Fibroblast of villous mesenchyme (primary cell): ENCODE measurements around the genes ALKBH4, POLR2J and SPDYE2.

- CAGE, long polyA plus RNA = no peak
Observed at GRCh38 chr7:102285959-102286644, 566 bp upstream of the SH2B2 start.

DNA sequence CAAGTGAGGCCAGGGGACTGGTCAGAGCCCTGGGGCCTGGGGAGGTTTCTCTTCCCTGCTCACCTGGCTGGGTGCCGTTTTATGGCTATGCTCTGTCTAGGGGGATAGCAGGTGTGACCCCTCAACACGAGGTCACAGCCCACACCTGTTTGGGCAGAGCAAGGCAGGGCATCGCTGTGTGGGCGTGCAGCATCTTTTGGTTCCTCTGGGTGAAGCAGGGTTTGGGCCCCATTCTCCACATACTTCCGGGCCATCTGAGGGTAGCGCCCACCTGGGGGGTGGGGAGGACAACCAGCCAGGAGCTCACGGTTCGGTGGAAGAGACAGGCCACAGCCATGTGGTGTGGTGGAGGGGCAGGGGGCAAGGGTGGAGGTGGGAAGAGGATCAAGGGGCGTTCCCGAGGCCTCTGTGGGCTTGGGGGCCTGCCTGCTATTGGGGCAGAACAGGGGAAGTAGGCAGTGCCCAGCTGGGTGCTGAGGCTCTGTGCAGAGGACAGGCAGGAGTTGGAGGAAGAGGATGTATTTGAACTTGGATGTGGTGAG is 2.4 kb downstream of the SH2B2 start:
- CAGE, long polyA plus RNA = no peak

- CAGE, long polyA plus RNA = no peak
Observed at GRCh38 chr7:102432568-102433274, 654 bp upstream of the ORAI2 start.

DNA sequence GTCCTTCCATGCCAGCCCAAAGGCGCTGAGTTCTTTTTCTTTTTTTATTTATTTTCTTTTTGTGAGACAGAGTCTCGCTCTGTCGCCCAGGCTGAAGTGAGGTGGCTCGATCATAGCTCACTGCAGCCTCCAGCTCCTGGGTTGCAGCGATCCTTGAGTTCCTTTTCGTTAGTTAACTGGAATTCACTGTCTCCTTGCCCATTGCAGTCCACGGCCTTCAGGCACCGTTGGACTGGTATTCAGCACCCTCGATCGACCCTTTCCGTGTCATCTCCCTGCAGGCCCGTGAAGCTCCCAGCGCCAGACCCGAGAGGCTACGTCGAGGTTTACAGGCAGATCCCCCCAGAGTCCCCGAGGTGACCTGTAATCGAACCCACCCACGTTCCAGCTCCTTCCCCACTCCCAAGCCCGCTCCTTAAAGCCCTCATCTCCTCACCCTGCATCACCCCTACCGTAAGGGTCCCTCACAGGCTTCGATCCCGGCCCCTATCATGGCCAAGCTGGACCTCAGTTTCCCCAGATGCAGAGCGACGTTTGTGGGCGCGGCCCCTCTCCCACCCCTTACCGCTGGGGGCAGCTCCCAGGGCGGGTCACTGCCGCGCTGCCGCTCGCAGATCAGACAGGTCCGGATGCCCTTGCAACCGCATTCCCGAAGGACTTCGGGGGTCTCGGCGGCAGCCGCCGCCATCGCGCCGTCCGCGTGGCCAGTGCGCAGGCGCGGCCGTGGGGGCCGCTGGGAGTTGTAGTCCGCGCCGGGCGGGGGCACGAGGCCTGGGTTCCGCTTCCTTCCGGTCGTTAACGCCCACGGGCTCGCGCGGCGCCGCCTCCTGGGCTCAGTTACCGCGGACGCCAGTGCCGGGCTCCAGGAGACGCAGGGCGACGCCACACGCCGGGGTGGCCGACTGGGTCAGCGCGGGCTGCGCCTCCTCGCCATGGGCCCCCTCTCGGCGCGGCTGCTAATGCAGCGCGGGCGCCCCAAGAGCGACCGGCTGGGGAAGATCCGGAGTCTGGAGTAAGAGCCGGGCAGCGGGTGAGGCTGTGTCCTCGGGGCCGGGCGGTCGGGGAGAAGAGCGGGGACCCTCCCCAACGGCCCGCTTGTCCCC is at the start of gene ALKBH4:
Gene ALKBH4, minus strand, starts transcription at position 715 of the 1,103 bp plus-strand sequence.
- CAGE, long polyA plus RNA = no peak

DNA sequence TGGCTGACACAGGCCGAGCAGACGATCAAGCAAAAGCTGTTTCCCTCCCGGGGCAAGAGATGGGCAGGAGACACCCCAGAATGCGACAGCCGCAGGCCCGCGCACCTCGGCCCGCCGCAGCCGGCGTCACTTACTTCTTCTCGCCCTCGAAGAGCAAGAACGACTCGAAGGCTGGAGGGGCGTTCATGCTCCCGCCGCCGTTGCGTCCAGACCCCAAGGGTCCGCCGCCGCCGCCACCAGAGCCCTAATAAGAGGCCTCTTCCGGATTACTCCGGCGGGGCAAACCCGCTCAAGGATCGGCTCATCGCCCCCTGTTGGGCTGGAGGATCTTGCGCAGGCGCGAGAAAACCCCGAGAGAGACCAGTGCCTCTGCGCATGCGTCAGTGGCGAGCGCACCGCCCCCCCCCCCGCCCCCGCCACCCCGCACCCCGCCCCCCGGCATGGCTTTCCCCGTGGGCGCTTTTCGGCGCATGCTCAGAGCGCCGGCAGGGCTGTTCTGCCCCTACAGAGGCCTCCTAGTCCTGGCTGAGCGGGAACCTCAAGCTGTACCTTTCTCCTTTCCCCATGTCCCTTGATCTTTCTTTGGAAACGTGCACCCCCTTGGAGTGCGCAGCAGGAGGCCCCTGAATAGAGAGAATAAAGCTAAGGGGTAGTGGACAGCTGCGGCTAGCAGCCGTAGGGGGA is at the start of gene POLR2J:
Gene POLR2J, minus strand, starts transcription at position 249 of the 684 bp plus-strand sequence.
- CAGE, long polyA plus RNA = start-site peak on the minus strand centred at position 230 of the sequence, 21 bp wide, 201 and 276 reads in 2 replicates

DNA sequence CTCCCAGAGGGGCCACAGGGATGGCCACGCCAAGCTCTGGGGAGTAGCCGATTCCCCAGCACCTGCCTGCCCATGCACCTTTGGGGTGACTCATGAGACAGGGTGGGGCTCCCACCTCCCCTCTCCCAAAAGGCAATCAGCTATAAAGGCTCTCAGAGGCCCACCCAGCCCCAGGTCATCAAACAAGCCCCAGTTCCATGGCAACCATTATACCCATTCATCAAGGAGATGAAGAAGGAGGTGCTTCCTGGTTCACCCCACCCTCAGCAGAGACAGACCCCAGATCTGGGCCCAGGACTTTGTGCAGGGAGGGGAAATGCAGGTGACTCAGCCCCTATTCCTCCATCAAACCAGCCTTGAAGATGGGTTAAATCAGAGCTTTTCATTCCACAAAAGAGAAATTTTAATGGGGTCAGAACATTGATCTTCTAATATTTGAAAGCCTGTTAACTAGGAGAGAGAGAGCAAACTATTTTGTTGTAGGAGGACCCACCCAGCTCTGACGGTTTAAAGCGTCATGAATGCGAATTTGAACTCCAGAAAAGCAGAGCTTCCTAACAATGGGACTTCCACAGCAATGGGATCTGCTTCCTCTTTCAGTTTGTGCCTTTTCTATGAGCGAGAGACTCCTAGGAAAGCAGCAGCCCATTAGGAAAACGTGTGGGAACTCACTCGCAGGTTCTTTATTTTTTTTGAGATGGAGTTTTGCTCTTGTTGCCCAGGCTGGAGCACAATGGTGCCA is at the start of gene SPDYE2:
Gene SPDYE2, plus strand, starts transcription at position 260 of the 742 bp plus-strand sequence.
- CAGE, long polyA plus RNA = no peak

GRCh38 chr7:102973099-102973992 is 60.5 kb downstream of the LRRC17 start:
- CAGE, long polyA plus RNA = no peak

- CAGE, long polyA plus RNA = no peak
Observed at GRCh38 chr7:102977728-102979007, 65.4 kb downstream of the LRRC17 start.

GRCh38 chr7:103089139-103089987 is 14.4 kb downstream of the ARMC10 start:
- CAGE, long polyA plus RNA = no peak

DNA sequence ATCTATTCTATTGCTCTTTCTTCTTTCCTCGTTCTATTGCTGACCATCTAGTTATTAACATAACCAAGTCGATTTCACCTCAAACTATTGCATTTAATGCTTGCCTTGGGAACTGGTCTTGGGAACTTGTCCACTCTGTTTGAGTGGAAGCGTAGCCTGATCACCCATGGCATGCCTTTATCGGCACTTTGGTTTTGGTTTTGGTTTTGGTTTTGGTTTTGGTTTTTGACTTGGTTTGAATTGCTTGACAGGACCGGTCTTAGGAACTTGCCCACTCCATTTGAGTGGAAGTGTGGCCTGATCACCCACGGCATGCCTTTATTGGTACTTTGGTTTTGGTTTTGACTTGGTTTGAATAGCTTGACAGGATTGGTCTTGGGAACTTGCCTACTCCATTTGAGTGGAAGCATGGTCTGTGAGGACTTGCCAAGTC is 6.7 kb upstream of the NAPEPLD start:
- CAGE, long polyA plus RNA = no peak

DNA sequence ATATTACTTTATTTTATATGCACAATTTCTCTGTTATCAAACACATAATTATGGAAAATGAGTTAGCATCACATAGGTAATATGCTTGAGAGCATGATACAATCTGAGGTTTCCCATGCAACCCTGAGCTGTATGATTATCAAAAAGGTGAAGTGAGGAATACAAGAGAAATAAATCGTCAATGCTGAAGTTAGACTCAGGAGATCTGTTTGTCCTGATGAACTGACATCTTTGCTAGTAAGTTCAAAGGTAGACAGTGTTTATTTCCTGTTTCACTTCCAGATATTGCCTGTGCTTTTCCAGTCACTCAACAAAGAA is 214.3 kb upstream of the SLC26A5 start:
- CAGE, long polyA plus RNA = no peak

DNA sequence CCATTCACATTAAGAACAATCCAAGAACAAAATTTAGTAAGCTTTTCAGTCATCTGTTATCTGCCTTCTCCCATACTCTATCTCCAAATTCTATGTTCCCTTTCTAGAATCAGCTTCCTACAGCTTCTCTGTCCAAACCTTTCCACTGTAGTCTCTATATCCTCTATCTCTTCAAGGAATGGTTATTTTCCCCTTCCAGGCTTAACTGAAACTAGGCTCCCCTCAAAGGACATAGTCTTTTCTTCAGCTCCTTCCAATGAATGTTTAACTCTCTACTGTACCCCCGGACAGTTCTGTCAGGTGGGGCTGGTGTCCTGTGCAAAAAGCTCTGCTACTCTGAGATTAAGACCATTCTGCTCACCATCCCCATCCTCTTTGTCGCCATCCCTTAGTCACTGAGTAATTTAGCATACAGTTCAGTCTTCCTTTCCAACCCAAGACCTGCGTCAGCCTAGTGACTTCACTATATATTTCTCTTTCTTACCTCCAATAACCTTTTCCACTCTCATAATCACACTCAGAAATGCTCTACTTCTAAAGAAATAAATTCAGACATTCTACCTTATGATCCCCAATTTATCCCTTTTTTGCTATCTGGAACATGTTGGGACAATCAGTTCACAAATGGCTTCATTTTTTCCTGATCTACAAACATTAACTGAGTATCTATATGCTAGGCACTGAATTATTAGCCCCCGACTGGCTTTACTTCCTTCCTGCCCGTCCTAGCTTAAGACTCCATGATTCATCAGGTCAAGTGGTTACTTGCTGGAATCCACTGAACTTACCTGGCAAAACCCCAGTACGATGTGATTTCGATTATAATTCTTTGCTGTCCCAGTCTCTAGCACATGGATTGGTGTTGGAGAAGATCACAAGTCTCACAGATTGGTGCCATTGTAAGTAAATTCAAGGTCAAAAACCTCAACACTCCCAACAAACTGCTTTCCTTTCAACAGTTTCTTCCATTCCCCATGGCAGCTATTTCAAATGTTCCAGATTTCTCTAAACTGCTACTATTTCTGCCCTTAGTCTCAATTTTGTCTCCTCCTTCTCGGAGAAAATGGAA is 77.3 kb downstream of the ORC5 start:
- CAGE, long polyA plus RNA = no peak

GRCh38 chr7:105000685-105001447 is 13.1 kb upstream of the KMT2E start:
- CAGE, long polyA plus RNA = no peak

DNA sequence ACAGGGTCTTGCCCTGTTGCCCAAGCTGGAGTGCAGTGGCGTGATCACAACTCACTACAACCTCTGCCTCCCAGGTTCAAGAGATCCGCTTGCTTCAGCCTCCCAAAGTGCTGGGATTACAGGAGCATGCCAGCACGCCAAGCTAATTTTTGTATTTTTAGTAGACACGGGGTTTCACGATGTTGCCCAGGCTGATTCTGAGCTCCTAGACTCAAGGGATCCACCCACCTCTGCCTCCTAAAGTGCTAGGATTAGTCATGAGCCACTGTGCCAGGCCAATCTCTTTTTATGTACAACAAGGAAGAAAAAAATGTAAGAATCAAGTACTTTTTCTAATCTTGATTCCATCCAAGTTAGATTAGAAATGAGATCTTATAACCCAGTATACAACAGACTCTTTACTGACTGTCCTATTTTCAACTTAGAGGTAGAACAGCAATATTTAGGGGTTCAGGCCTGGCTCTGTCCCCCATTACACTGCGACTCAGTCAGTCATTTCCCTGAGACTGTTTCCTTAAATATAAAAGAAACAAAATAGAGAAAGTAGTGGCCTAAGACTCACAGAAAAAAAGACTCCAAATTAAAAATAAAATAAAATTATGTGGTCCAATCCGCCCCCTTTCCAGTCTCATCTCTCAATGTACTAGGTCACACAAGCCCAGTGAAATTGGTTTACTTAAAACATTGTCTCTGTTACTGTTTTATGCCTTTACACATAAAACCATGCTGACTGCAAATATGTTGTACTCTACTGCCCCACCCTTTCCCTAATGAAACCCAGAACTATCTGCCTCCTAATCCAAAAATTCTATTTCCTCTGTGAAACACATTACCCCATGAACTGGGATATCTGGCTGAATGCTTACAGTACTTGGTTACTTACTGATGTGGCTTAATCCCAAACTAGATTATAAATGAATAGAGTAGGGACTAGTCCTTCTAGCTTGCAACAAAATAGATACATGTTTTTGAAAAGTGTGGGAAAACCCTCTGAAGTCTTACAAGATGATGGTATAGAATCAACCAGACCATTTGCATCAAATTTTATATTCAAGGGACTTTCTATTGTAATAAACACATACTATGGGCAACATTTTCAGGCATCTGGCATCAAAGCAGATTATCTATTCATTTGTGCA is 10.3 kb upstream of the KMT2E start:
- CAGE, long polyA plus RNA = no peak

- CAGE, long polyA plus RNA = no peak
Observed at GRCh38 chr7:105013119-105014166, 562 bp upstream of the KMT2E start.

DNA sequence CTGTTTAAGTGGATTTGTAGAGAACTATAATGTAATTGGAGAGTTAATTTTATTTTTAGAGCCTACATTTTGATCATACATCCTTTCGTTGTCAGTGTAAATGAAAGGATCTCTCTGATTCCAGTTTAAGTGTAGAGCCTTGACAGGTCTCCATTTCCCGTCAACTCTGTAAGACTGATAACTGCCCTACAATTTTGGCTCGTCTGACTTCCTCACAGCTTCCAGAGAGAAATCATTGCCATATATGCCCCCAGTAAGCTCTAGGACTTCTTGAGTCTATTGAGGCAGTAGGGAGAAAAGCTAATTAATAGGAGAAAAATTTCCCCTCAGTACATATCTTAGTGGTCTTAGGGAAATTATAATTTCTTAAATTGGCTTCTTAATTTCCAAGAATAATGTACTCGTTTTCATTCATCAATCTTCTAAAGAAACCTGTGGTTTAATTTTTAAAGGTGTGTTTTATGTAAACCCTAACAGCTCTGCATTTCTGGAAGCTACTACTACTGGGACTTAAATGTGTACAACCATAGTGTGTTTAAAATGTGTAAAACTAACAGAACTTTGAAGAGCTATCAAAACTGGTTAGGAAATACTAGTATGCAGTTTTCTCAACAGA is 3.8 kb downstream of the KMT2E start:
- CAGE, long polyA plus RNA = no peak

- CAGE, long polyA plus RNA = no peak
Observed at GRCh38 chr7:105028748-105029964, 15.2 kb downstream of the KMT2E start.

- CAGE, long polyA plus RNA = no peak
Observed at GRCh38 chr7:105582636-105582976, 1.3 kb upstream of the EFCAB10 start.

GRCh38 chr7:105690972-105691519 is 109.8 kb upstream of the EFCAB10 start:
- CAGE, long polyA plus RNA = no peak

- CAGE, long polyA plus RNA = no peak
Observed at GRCh38 chr7:105875391-105875807, 1.0 kb downstream of the ATXN7L1 start.